ENCODE measurements around a stretch of chr9.

- CAGE, long polyA plus RNA, result no peak
- RRBS, result 41% methylated on average over 7 of the region's 26 CpGs
These were observed 9.0 kb upstream of the NOTCH1 start for GRCh38 chr9:136554705-136555345.

DNA sequence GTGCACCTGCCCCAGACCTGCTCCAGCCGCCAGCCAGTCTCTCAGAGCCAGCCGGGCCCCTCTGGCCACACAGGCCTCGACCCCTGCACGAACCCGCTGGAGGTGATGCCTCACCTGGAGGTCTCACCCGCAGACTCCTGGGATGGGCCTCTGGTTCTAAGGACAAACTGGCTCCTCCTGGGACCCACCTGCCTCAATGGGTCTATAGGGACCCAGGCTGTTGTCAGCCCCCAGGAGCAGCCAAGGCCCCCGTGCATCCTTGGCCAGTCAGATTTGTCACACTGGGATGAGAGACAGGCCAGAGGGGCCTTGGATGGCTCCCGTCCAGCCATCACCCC, 38.1 kb upstream of the EGFL7 start:
- CAGE, long polyA plus RNA, result no peak
- RRBS, result no CpG with 5 or more reads among the region's 8 CpGs

GRCh38 chr9:136646252-136646969, 16.3 kb upstream of the EGFL7 start:
- CAGE, long polyA plus RNA, result no peak
- RRBS, result 40% methylated on average over 13 of the region's 34 CpGs

DNA sequence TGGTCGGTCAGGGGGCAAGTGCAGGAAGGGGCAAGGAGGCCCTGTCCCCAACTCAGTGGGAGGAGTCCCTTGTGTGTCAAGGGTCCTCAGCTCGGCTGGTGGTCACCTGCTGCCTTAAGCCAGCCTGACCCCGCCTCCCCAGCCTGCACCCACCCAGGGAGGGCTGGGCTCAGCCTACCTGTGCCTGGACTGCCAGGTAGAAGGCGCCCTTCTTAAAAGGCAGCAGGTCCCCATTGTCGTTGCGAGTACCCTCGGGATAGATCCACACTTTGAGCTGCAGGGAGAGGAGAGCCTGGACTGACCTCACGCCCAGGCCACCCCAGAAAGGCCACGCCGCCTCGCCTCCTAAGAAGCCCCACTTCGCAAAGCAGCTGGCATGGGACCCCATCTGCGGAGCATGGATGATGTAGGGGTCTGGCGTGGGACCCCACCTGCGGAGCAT, 10.8 kb downstream of the AGPAT2 start:
- CAGE, long polyA plus RNA, result no peak
- RRBS, result no CpG with 5 or more reads among the region's 15 CpGs

GRCh38 chr9:136687871-136688352, 655 bp upstream of the AGPAT2 start:
- CAGE, long polyA plus RNA, result no peak
- RRBS, result 3% methylated on average over 4 of the region's 31 CpGs

- CAGE, long polyA plus RNA, result no peak
- RRBS, result no CpG with 5 or more reads among the region's 5 CpGs
These were observed 992 bp upstream of the AGPAT2 start for GRCh38 chr9:136688353-136688545.

DNA sequence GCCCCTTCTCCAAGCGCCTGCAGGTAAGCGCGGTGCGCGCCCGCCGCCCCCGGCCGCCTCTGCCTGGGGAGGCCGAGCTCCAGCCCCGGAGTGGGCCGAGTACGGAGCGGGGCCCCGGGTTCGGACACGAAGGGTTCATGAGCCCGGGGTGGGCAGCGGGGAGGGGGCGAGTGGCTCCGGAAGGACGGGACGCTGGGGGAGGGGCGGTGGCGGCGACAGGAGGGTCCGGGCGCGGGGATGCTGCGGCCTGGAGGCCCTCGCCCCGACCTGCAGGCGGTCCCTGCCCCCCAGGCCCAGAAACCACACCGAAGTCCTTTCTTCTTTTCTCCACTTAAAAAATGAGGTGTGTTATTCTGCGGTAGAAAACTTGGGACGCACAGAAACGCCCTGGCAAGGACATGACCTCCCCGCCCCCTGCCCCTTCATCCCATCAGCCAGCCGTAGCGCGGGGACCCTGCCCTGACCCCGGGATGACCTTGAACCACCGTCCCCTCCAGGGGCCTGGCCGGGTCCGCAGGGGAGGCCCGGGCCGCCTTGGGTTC, 405 bp downstream of the DIPK1B start:
- CAGE, long polyA plus RNA, result no peak
- RRBS, result 6% methylated on average over 17 of the region's 47 CpGs

DNA sequence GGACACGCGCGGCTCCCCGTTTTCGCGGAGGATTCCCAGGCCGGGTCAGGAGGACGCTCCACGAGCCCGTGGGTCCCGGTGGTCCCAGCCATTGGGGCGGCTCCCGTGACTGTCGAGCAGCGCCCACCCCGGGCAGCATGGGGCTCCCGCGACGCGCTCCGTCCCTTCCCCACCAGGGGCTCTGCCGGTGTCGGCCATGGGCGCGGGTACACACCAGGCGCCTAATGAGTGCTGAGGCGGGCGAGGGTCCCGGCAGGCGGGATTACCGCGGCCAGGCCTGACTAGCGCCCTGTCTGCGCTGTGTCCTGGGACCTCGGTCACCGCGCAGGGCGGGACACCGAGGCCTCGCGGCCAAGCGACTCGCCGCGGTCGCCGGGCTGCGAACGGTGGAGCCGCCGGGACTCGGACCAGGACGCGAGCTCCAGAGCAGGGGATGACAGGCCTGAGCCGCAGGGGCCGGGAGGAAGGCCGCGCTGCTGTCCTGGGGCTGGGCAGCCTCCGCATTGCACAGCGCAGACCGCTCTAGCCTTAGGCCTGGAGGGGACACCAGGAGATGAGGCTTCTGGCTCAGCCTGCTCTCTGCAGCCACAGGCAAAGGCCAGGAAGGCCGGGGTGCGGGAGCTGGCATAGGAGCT, 14.2 kb downstream of the LCN10 start:
- CAGE, long polyA plus RNA, result no peak
- RRBS, result 2% methylated on average over 32 of the region's 63 CpGs

DNA sequence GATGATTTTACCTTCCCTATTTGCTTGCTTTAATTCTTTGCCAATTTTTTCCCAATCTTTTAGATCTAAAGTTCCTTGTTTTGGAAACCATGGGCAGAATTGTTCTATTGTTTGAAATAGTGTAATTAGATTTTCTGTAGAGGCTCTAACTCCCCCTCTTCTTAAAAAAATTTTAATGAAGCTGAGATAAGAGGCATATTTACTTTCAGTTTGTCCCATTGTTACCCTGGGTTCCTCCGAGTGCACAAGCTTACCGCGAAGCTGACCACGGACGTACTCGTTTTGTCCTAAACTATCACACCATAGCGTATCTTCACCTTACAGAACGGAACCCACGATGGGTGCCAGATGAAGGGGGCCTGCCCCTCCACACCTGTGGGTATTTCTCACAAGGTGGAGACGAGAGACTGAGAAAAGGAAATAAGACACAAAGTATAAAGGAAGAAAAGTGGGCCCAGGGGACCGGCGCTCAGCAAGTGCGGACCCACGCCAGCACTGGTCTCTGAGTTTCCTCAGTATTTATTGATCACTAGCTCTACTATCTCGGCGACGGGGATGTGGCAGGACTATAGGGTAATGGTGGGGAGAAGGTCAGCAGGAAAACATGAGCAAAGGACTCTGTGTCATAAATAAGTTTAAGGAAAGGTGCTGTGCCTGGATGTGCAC, 2.6 kb upstream of the TMEM141 start:
- CAGE, long polyA plus RNA, result no peak
- RRBS, result no CpG with 5 or more reads among the region's 17 CpGs

- CAGE, long polyA plus RNA, result no peak
- RRBS, result 92% methylated on average over 6 of the region's 11 CpGs
These were observed 4.6 kb upstream of the RABL6 start for GRCh38 chr9:136802966-136803649.

- CAGE, long polyA plus RNA, result no peak
- RRBS, result no CpG with 5 or more reads among the region's 17 CpGs
These were observed 381 bp downstream of the AJM1 start for GRCh38 chr9:136842654-136843064.

DNA sequence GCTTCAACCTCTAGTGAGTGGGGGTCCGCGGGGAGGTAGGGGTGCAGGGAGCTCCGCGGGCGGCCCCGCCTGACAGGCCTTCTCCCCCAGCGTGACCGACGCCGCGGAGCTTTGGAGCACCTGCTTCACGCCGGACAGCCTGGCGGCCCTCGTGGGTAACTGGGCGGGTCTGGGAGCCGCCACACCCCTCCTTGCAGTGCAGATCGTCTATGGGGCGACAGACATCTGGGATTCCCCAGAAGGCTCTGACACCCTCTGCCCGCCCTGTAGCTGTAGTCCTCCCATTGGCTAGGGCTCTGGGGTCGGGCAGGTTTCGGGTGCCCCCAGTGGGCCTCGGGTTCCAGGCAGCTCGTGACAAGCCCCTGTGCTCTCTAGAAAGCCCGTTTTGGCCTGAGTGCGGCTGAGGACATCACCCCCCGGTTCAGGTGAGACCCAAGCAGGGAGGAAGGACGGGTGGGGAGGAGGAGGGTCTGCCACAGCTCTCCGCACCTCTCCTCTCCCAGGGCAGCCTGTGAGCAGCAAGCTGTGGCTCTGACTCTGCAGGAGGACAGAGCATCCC, 407 bp downstream of the PAXX start:
- CAGE, long polyA plus RNA, result no peak
- RRBS, result no CpG with 5 or more reads among the region's 29 CpGs

GRCh38 chr9:136994284-136995363, 1.7 kb downstream of the CLIC3 start:
- CAGE, long polyA plus RNA, result no peak
- RRBS, result 64% methylated on average over 11 of the region's 101 CpGs

DNA sequence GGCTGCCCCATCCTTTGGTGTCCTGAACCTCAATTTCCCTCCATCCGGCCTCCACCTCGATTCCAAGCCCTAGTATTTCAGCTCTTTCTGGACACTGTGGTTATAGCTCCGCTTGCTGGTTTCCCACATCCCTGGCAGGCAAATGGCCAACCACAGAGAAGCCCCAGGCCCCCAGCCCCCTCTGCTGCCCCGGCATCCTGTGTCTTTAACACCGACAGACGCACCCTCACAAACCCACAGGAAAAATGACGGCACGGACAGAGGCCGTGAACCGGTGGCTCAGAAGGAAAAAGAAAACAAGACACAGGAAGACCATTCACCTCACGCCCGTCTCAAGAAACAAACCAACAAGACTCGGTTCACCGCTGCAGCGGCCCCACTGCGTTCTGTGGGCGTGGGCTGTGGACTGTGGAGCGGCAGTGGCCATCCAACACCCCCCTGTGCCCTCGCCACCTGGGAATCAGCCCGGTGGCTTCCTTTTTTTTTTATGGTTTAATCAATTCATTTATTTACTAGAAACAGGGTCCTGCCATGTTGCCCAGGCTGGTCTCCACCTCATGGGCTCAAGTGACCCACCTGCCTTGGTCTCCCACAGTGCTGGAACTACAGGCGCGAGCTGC, 1.5 kb upstream of the CLIC3 start:
- CAGE, long polyA plus RNA, result no peak
- RRBS, result 98% methylated on average over 7 of the region's 22 CpGs

DNA sequence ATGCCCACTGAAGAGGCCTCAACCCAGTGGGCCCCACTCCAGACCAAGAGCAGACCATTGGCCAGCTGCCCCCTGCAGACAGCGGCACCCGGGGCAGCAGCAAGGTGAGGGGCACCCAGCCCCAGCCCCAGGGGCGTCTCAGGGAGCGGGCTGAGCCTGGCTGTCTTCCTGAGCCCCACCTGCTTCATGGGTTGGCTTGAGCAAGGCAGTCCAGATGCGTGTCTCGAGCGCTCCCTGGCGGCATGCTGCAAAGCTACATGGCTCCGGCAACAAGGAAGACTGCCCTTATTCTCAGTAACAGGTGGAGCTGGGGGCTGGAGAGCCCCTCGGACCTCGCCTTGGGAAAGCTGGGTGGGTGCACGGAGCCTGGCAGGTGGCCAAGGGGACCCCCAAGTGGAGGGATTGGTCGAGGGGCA, 3.3 kb upstream of the FUT7 start:
- CAGE, long polyA plus RNA, result no peak
- RRBS, result 0% methylated on average over 2 of the region's 13 CpGs

DNA sequence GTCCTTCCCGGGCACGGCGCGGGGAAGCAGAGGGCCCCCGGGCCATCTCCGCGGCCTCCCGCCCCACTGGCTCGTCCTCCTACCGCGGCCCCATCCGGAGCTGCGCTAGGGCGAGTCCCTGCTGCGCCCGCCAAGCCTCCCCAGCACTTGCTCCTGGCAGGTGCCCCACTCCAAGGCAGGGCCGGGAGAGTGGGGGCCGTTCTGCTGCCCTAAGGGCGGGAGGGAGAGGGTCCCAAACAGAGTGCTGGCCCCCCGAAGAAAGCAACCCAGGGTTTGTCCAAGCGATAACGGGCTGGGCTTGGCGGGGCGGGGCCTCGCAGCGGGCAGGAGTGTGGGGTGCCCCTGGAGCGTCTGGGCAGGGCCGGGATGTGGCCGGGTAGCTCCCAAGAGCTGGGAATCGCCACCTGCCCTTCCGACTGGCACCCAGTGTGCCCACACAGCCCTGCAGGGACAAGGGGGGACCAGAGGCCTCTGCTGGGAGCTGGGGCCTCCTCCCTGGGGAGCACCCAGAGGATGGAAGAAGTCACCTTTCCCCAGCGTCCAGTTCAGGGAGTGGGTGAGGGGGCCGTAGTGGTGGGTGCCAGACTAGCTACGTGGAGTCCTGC, 461 bp upstream of the DPP7 start:
- CAGE, long polyA plus RNA, result no peak
- RRBS, result 5% methylated on average over 1 of the region's 34 CpGs

DNA sequence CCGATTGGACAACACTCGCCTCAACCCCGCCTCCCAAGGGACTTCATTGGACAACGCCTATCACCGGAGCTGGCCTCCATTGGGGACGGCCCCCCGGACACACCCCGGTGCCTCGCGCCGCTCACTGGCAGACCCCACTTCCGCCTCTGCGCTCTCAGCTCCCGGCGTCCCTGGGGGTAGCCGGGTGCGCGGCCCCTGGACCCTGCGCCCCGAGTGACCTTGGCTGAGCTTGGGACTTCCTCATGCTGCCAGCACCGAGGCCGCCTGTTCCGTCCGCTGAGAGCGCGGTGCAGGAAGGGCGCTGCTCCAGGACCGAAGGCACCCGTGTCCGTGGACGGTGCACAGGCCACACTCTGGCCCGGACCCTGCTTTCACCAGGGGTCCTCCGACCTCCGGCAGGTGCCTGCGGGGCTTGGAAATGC, 368 bp upstream of the TPRN start:
- CAGE, long polyA plus RNA, result no peak
- RRBS, result 2% methylated on average over 7 of the region's 35 CpGs

DNA sequence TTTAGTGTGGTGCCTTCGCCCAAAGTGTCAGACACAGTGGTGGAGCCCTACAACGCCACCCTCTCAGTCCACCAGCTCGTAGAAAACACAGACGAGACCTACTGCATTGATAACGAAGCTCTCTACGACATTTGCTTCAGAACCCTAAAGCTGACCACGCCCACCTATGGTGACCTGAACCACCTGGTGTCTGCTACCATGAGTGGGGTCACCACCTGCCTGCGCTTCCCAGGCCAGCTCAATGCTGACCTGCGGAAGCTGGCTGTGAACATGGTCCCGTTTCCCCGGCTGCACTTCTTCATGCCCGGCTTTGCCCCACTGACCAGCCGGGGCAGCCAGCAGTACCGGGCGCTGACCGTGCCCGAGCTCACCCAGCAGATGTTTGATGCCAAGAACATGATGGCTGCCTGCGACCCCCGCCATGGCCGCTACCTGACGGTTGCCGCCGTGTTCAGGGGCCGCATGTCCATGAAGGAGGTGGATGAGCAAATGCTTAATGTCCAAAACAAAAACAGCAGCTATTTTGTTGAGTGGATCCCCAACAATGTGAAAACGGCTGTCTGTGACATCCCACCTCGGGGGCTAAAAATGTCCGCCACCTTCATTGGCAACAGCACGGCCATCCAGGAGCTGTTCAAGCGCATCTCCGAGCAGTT, 1.8 kb downstream of the TUBB4B start:
- CAGE, long polyA plus RNA, result no peak
- RRBS, result no CpG with 5 or more reads among the region's 30 CpGs

DNA sequence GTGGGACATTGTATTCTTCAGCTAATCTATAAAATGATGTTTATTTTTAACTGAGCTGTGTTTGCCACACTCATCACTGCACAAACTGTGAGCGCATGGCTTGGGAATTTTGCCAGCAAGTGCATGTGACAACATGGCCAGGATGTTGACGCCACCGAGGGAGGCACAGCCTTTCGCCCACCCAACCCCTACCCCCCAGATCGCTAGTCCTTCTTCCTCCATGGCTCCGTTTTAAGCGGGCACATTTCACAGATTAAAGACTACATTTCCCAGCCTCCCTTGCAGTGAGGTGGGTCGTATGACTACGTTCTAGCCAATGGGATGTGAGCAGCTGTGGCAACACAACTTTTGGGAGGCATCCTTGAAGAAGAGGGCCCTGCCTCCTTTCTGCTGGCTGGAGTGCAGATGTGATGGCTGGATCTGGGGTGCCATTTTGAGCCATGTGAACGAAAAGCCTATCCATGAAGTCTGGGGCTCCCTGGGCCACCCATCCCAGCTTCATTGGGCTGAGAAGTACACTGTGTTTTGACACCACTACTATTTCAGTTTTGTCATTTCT, 7.9 kb downstream of the NRARP start:
- CAGE, long polyA plus RNA, result no peak
- RRBS, result no CpG with 5 or more reads among the region's 10 CpGs

- CAGE, long polyA plus RNA, result no peak
- RRBS, result 29% methylated on average over 14 of the region's 65 CpGs
These were observed 16.0 kb downstream of the EXD3 start for GRCh38 chr9:137406802-137407575.